Epithelial cell of alveolus of lung (primary cell): ENCODE measurements around the genes KRTAP5-10 and FOLR3.

DNA sequence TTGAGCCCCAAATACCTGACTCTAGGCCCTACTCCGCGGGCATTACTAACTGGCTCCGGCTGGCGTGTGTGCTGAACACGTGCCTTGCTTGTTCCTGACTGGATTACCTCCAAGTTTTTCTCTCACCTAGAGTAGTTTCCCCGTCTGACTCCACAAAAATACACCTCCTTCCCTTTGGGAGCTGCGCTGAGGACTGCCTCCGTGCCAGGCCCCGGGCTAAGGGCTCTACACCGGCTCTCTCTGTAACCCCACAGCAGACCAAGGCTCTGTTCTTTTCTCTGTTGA, 61.7 kb downstream of the ANO1 start:
- RAMPAGE, long total RNA, result no peak
- RRBS, result no CpG with 5 or more reads among the region's 10 CpGs

DNA sequence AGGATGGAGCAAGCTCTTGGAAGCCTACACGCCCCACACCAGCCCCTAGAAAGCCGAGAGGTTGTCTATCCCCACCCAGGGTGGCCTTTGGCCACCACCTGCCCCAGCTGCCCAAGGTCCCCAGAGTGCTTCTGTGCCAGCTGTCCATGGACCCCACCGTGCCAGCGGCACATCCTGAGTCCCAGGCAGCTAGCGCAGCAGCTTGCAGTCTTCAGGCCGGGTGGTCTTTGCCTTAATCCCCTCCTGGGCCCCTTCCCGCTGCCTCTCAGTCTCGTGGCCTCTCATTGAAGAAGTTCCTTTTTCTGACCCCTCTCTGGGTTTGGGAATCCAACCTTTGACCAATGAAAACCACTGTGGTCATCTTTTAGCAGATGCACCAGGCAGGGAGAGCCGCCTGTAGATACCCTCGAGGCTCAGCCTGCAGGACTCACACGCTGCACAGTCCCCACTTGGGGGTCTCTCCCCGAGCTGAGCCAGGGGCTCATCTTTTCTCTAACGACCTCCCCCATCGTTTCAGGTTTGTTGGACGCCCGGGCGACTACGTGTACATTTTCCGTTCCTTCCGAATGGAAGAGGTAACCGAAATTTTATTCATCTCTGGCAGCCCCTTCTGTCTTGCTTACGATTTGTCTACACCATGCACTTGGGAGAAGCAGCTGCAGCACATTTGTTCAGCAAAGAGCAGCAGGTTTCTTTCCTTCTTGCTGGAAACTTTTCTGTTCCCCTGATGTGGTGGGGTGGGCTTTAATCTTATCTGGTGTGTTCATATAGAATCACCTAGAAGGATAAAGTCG, 40.1 kb upstream of the FADD start:
- RAMPAGE, long total RNA, result no peak
- RRBS, result no CpG with 5 or more reads among the region's 23 CpGs

- RAMPAGE, long total RNA, result no peak
- RRBS, result no CpG with 5 or more reads among the region's 13 CpGs
Measured at GRCh38 chr11:70212251-70212805, 9.2 kb downstream of the FADD start.

DNA sequence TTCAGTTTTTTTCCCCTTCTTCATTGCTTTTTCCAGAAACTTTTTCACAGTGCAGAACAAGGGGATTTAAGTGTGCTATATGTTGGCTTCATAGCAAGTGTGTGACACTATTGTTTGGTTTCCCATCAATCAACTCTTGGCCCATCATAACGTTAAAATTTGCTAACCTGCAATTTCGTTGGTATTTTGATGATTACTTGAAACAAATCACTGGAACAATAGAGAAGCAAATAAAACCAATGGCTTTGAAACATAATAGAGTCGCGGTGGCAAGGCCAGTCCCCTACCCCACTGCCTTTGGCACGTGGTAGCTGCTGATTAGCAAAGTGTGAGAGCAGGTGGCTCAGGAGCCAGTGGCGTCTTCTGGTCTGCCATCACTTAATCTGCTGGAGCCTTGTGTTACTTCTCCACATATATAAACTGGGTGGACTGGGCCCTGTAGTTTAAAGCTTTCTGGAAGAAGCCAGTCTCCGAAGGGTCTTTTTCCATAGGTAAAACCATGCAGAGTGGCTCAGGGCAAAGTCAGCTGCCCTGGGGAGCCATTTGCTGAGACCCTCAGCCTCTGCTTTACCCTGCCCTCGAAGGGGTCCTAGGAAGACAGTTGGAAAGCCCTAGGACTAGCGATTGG, 22.9 kb downstream of the PPFIA1 start:
- RAMPAGE, long total RNA, result no peak
- RRBS, result no CpG with 5 or more reads among the region's 9 CpGs

- RAMPAGE, long total RNA, result no peak
- RRBS, result no CpG with 5 or more reads among the region's 6 CpGs
Measured at GRCh38 chr11:70330054-70330458, 59.6 kb downstream of the PPFIA1 start.

DNA sequence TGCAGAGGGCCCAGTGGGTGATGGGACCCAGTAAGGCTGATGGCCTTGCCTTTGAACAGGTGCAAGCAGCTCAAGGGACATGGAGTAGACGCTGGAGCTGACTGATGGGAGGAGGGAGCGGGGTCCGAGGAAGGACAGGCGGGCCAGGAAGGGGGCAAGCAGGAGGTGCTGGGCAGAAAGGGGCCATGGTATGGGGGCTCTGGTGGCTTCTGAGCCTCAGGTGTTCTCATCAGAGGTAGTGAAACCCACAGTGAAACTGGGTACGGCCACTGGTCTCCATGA, 26.2 kb downstream of the CTTN start:
- RAMPAGE, long total RNA, result no peak
- RRBS, result no CpG with 5 or more reads among the region's 5 CpGs

- RAMPAGE, long total RNA, result no peak
- RRBS, result no CpG with 5 or more reads among the region's 32 CpGs
Measured at GRCh38 chr11:70481852-70483038, 83.9 kb downstream of the CTTN start.

- RAMPAGE, long total RNA, result no peak
- RRBS, result no CpG with 5 or more reads among the region's 15 CpGs
Measured at GRCh38 chr11:70712331-70712932, 314.1 kb downstream of the CTTN start.

DNA sequence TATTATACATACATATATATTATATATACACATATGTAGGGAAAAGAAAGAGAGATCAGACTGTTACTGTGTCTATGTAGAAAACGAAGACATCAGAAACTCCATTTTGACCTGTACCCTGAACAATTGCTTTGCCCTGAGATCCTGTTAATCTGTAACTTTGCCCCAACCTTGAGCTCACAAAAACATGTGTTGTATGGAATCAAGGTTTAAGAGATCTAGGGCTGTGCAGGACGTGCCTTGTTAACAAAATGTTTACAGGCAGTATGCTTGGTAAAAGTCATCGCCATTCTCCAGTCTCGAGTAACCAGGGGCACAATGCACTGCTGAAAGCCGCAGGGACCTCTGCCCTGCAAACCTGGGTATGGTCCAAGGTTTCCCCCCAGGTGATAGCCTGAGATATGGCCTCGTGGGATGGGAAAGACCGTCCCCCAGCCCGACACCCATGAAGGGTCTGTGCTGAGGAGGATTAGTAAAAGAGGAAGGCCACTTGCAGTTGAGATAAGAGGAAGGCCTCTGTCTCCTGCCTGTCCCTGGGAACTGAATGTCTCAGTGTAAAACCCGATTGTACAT, 3.1 kb upstream of the KRTAP5-8 start:
- RAMPAGE, long total RNA, result no peak
- RRBS, result no CpG with 5 or more reads among the region's 9 CpGs

DNA sequence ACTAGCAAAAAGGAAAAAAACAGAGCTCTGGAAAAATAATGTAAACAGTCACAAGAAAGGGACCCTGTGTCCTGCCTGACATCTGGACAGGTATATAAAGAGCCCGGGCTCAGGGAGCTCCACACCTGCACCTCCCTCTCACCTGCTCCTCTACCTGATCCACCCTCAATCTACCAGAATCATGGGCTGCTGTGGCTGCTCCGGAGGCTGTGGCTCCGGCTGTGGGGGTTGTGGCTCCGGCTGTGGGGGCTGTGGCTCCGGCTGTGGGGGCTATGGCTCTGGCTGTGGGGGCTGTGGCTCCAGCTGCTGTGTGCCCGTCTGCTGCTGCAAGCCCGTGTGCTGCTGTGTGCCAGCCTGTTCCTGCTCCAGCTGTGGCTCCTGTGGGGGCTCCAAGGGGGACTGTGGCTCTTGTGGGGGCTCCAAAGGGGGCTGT, at the start of gene KRTAP5-10:
KRTAP5-10 (plus strand) TSS at position 157 of the 433 bp plus-strand sequence.
- RAMPAGE, long total RNA, result no peak
- RRBS, result no CpG with 5 or more reads among the region's 7 CpGs

GRCh38 chr11:71626330-71626697, 43.6 kb upstream of the KRTAP5-11 start:
- RAMPAGE, long total RNA, result no peak
- RRBS, result no CpG with 5 or more reads among the region's 9 CpGs

DNA sequence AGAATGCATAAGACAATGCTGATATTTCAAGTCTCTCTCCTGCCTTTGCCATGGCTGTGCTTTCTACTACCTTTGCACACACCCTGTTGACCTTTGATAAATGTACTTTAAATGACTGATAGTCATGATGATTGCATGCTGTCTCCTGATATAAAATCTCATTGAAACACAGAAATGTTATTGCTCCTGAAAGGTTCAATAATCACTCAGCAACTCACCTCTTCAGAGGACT, 183 bp upstream of the DEFB131B start:
- RAMPAGE, long total RNA, result no peak

DNA sequence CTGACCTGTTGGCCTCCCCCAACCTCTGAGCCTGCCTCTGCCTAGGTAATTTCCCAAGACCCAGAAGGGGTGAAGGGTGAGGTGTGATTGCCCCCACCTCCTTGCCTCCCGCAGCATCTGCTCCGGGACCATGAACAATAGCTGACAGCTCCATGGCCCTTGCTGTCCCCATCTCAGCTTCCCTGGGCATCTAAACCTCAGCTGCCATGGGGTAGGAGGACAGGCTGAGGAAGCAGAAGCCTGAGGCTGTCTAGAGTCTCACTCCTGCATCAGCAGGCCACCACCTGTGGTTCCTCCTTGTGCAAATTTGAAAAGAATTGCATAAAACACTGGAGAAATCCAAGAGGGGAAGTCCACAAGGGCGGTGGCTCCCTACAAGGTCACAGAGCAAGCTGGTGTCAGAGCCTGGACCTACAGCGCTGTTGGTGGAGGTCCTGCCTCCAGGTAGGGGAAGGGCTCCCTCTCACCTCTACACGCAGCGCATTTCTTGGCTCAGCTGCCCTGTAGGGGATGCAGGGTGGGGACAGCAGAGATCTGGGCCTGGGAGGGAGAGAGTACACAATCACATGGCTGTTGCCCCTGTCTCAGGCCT, at the start of gene FOLR3:
FOLR3 (plus strand) TSS at position 401 of the 592 bp plus-strand sequence.
- RAMPAGE, long total RNA, result no peak
- RRBS, result no CpG with 5 or more reads among the region's 6 CpGs

GRCh38 chr11:72575591-72575942, 98.7 kb downstream of the PDE2A start:
- RAMPAGE, long total RNA, result no peak
- RRBS, result no CpG with 5 or more reads among the region's 5 CpGs

GRCh38 chr11:72614902-72615309, 59.3 kb downstream of the PDE2A start:
- RAMPAGE, long total RNA, result no peak
- RRBS, result 76% methylated on average over 3 of the region's 14 CpGs

- RAMPAGE, long total RNA, result no peak
- RRBS, result 2% methylated on average over 7 of the region's 21 CpGs
Measured at GRCh38 chr11:72625284-72626135, 48.7 kb downstream of the PDE2A start.

- RAMPAGE, long total RNA, result no peak
- RRBS, result no CpG with 5 or more reads among the region's 10 CpGs
Measured at GRCh38 chr11:72682528-72683533, 8.6 kb upstream of the PDE2A start.

GRCh38 chr11:72696884-72697248, 22.6 kb upstream of the PDE2A start:
- RAMPAGE, long total RNA, result no peak
- RRBS, result no CpG with 5 or more reads among the region's 23 CpGs

DNA sequence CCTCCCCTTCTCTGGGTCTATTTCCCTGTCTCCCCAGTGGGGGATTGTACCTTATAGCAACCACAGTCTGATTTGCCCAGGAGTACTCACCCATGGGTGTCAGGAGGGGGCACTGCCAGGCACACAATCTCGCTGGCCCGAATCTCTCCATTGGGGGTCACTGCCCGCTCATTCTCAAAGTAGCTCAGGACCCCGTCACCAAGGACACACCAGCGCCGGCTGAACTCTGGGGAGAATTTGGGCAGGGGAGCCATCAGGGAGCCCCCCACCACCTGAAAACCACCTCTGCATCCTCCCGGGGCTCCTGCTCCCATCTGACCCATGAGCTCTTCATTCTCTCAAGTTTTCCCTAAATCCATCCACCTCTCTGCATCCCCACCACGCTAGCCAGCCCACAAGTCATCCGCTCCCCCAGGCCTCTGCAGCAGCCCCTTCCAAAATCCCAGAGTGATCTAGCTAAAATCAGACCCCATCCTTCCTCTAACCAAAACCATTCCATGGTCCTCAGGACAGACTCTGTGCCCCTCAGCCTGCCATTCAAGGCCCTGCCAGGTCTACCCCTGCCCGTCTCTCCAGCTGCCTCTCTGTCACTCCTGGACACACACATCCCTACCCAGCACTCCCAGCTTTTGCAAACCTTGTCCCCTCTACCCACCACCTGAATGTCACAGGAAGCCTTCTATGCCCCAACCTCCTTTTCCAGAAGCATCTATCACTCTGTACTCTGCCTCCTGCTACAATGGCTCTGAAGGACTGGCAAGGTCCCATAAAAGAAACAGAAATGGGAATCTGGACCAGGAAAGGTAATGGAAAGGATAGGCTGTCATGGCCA, 25.3 kb upstream of the PDE2A start:
- RAMPAGE, long total RNA, result no peak
- RRBS, result 92% methylated on average over 2 of the region's 10 CpGs

DNA sequence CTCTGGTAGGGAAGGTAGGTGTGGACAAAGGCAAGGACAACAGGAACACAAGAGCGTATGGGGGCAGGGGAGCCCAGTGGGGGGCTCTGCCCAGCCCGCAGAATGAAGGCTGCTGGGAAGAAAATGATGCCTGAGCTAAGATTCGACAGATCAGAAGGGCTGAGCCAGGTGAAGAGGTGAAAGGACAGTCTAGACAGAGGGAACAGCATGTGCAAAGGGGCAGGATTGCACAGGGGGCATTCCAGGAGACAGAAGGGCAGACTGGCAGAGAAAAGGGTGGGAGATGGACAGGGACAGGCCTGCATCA, 33.2 kb upstream of the PDE2A start:
- RAMPAGE, long total RNA, result no peak
- RRBS, result no CpG with 5 or more reads among the region's 3 CpGs